Brain (tissue), 1 donor: ENCODE measurements around the gene UGT1A10.

DNA sequence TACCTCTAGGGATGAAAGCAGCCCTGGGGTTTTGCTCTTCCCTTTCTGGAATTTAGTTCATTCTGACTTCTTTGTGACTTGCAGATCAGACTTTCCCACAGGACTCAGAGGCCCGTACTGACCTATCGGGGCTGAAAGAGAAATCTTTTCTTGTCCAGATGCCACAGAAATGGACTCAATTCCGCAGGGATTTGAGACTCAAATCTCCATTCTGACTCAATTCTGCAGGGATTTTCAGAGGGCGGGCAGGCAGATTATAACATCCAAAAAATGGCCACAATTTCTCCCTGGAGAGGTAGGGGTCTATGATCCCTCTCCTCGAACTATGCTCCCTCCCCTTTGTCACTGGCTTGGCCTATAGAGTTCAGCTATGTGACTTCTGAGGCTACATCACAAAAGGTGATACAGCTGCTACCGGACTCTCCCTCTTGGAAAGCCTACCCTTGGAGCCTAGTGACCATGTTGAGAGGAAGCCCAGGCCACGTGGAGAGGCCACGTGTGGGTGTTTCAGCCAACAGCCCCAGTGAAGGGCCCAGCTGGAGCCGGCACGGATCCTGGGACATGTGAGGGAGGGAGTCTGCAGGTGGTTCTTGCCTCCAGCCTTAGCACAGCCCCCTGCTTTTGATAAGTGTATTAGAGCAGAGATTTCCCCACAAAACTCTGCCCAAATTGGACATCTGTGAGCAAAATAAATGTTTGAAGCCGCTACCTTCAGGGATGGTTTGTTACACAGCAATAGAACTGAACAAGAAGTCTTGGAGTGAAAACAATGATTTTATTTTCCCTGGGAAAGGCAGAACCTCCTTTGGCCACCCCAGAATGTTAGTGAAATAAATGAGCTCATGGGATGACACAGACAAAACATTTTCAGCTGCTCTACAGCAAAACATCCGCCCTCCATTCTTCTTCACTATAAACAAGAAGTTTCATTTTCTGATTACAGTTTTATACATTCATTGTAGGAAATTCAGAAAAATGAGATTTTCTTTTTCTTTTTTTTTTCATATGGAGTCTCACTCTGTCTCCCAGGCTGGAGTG, 4.6 kb upstream of the EFHD1 start:
- RRBS = no CpG with 5 or more reads among the region's 12 CpGs

- RRBS = 3% methylated on average over 15 of the region's 37 CpGs
These were observed 462 bp downstream of the GIGYF2 start for GRCh38 chr2:232697500-232698085.

- RRBS = no CpG with 5 or more reads among the region's 1 CpG
These were observed 27.5 kb downstream of the KCNJ13 start for GRCh38 chr2:232748877-232749287.

DNA sequence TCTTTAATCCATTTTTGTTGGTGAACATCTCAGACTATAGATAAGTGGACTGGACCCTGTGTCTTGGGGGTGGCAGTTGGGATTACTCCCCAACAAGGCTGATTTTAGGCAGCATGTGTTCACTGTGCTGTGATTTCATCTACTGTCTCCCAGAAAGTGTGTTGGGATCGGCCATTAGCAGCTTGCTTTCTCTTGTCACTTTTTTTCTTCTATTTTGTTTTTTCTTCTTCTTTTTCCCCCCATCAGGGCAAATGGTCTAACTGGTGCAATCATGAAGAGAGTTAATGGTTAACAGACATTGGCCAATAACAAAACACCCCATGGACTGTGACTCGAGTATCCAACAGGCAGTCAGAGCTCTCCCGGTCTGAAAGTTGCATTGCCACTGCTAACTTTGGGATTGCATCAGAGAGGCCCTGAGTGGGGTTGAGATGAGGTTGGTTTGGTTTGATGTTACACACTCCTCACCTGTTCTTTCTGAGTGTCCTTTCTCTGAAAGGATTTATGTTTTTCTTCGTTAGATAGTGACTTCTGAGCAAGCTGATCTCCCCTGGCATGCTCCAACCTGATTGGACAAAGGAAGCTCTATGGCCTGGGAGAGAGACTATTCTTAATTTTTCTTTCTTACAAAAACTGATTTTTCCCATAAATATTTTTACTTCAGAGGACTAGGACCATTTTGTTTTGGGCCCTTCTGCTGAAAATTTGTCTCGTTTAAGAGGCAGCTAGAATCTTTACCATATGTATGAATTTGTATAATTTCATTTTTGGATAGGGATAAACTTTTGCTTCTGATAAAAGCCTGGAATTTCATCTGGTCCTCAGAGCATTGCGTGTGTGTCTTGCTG, 12.8 kb upstream of the SNORC start:
- RRBS = no CpG with 5 or more reads among the region's 6 CpGs

DNA sequence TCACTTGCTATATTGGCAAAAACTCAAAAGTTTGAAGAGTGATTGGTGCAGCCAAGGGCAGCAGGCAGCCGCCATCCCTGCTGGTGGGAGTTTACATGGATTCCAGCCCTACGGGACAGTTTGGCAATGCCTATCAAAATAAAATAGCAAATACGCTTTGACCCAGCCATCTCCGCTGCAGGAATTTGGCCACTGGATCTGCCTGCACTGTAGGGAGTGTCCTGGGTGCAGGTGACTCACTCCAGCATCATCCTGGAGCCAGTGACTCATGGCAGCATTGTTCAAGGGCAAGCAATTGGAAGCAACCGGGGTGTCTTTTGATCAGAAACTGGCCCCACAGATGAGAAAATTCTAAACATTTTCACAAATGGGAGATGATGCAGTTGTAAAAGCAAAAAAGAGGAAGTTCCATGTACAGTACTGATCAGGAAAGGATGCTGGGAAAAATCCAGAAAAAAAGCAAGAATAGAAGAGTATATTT, 24.6 kb downstream of the NGEF start:
- RRBS = no CpG with 5 or more reads among the region's 5 CpGs

GRCh38 chr2:233213525-233214062, 37.9 kb upstream of the ATG16L1 start:
- RRBS = no CpG with 5 or more reads among the region's 8 CpGs

- RRBS = no CpG with 5 or more reads among the region's 16 CpGs
These were observed 22.6 kb upstream of the DGKD start for GRCh38 chr2:233331520-233332177.

DNA sequence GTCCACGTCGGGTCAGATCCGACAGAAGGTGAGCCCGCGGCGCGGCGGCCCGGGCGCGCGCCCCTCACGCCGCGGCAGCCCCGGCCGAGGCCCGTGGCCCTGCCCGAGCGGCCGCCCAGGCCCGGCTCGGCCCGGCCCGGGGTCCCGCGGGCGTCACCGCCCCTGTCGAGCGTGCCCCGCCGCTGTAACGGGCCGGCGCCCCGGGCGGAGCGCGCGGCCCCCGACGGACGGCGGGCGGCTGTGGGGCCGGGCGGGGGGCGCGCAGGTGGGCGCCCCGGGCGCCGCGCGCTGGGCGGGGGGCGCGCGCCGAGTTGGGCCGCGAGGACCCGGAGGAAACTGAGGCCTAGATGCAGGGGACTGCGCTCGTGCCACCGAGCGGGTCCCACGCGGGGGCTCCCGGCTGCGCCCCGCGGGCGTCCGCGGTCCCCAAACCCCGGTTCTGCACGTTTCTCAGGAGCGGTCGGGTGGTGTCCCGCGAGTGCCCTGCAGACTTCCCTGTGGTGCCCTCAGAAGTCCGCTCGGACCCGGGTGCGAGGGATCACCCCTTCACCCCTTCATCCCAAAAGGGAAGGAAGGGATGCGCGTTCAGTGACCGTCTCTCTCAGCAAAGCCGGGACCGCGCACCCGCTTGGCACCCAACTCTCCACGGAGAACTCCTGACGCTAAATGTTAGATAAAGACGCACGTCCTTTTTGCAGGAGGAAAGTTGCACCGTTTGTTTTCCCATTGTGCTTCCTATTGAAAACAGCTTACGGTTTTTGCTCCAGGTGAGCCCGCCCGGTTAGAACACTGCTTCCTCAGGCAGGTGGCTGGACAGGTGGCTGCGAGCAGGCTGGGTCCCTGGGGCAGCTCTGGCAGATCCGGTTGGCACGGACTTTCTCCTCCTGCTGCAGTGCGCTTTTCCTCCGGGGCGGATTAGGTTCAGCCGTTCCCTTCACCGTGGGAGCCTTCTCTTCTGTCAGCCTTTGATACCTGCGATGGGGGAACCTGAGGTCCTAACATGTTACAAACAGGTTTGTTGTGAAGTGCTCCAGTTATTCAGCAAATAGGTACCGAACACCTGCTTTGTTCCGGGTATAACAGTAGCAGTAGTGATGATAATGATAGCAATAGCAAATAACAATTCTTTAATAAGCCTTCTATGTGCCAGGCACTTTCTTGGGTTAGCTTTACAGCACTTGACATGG, 746 bp downstream of the DGKD start:
- RRBS = 2% methylated on average over 76 of the region's 113 CpGs

DNA sequence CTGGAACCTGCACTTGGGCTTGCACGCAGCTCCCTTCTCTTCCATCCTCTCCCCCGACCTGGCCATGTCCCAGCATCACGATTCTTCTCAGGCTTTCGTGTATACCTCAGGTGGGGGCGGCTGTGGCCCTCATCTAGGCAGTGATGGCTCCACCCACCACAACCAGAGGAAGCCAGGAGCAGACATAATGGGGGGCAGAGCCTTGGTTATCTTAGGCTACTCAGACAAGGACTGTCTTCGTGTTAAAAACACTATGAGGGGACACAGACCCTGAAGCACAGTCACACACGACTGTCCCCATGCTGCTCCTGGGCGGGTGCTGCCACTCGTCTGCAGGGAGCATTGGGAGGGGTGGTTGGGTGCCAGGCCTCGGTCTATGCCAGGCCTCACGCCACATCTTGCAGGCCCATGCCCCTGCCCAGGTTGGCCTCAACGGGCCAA, 98.0 kb downstream of the USP40 start:
- RRBS = no CpG with 5 or more reads among the region's 12 CpGs

GRCh38 chr2:233636128-233636913, at the start of gene UGT1A10:
UGT1A10 (plus strand) TSS chr2:233636448.
- RRBS = no CpG with 5 or more reads among the region's 17 CpGs

DNA sequence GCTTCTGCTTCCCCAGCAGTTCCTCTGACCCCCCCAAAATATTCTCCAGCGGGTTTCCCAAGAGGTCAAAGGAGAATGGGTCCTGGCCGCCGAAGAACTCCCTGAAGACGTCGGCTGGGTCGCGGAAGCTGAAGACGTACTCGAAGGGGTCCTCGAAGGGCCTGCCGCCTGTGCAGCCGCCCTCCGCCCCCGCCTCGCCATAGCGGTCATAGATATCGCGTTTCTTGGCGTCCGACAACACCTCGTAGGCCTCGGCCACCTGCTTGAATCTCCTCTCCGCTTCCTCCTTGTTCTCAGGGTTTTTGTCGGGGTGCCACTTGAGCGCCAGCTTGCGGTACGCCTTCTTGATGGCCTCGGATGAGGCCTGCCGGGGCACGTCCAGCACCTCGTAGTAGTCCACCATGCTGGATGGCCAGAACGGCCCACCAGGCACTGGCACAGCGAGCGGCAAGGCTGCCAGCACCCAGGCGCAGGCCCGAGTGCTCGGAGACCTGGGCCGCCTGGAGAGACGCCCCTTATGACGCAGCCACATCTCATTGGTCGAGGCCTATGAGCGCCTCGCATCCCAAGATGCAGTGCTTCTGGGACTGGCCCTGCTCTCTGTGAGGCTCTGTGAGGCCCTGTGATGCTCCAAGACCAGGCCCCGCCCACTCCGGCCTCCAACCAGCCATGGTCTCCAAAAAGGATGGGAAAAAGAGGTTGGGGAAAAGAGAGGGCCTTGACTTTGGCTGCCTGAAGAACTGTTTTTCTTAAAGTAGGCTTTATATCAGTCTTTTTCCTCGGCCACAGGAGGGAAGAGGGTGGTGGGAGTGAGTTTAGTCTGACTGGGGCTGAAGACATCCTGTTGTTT, 14.9 kb downstream of the UGT1A3 start:
- RRBS = no CpG with 5 or more reads among the region's 46 CpGs

GRCh38 chr2:233823192-233823884, 31.0 kb downstream of the HJURP start:
- RRBS = no CpG with 5 or more reads among the region's 21 CpGs

DNA sequence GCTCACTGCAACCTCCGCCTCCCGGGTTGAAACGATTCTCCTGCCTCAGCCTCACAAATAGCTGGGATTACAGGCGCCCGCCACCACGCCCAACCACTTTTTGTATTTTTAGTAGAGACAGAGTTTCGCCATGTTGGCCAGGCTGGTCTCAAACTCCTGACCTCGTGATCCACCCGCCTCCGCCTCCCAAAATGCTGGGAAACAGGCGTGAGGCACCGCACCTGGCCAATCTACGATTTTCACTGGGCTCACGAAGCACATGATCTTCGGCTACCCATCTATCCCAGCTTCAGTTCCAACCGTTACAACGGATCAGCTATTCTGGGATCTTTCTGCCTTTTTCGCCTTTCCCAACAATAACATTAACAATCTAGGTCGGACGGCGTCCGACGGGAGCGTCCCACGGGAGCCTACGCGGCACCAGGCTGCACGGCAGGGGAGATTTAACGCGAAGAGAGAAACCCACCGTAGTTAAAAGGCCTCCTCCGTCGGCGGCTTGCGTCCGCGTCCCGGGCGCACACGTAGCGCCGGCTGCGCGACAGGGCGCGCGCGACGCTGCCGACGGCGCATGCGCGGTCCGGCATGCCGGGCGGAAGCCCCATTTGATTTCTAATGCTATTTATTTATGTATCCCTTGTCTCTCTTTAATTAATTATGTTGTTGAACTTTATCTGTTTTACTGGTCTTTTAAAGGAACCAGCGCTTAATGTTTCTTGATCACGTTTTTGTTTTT, 13.7 kb upstream of the HJURP start:
- RRBS = 8% methylated on average over 14 of the region's 59 CpGs

DNA sequence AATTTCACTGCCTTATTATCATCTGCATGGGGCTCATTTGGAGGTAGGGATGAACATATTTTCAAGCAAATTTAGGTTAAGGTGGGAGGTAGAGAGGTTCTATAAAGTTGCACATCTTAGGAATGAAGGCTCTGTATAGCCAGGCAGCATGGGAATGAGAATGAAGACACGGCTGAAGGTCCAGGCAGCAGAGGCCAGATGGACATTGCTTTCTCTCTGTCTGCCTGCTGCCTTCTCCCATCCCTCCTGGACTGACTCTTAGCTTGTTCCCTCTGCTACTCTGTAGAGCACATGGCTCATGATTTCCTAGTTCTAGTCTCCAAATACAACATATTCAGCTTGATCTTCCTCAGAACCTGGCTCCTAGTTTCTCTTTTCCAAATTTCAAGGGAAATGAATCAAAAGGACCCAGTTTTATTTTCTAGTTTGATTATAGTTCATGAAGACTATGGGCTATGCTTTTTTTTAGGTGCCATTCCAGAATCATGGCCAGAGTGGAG, 1.2 kb downstream of the SPP2 start:
- RRBS = no CpG with 5 or more reads among the region's 1 CpG

- RRBS = no CpG with 5 or more reads among the region's 3 CpGs
These were observed 127.9 kb downstream of the ARL4C start for GRCh38 chr2:234369006-234369426.

- RRBS = no CpG with 5 or more reads among the region's 14 CpGs
These were observed 69.9 kb downstream of the ARL4C start for GRCh38 chr2:234426579-234427691.

- RRBS = no CpG with 5 or more reads among the region's 6 CpGs
These were observed 37.3 kb downstream of the ARL4C start for GRCh38 chr2:234459494-234459992.

DNA sequence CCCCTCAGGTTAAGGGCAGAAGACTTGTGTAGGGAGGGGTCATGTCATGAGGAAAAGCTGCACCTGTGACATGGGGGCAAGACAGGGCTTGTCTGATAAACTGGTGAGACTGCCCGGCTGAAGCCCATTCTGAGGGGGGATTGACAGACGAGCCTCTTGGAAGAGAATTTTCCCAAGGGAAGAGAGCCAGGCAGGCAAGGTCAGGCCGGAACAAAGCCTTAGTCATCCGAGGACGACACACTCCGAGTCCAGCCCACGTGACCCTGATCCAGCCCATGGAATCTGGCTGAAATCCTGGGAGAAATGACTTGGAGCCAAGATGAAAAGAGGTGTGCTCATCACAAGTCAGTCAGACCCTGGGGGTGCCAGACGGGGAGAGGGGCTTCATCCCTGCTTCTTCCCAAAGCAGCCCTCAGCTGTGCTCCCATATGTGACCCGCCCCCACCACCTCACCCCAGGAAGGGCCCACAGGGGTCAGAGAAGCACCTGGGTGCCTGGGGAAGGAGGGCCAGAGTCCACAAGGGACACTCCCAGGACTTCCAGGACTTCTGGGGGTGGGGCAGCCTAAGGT, 88.4 kb upstream of the SH3BP4 start:
- RRBS = 6% methylated on average over 3 of the region's 9 CpGs

GRCh38 chr2:234949807-234950405, 1.9 kb upstream of the SH3BP4 start:
- RRBS = no CpG with 5 or more reads among the region's 5 CpGs

DNA sequence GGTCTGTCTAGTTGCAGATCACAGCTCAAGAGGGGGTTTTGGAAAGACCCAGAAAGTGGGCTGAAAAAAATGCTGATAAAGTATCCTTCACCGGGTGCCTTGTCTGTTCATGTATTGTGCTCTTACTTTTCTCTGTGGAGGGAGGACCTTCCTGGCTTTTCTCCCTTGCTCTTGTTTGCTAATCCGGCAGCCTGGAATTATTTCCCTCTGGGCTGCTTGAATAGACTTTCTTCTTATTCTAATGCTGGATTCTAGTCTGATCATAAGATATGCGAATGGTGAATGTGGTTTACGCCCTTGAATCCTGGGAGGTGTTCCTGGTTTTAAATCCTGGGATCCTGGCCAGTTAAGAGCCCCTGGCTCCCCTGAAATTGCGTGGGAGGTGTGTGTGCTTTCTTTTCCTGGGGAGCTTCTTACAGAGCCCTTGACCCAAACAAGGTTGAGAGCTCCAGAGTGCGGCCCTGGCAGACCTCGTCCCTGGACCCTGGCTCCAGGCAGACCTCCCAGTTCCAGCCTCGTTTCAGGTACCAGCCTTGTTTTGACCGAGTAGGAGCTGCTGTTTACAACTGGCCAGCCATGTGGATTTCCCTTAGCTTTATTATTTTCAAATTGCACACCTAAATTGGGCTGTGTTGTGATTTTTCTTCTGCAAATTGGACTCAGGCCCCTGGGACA, 2.7 kb downstream of the SH3BP4 start:
- RRBS = 8% methylated on average over 2 of the region's 9 CpGs